ENCODE measurements around a stretch of chr12.

DNA sequence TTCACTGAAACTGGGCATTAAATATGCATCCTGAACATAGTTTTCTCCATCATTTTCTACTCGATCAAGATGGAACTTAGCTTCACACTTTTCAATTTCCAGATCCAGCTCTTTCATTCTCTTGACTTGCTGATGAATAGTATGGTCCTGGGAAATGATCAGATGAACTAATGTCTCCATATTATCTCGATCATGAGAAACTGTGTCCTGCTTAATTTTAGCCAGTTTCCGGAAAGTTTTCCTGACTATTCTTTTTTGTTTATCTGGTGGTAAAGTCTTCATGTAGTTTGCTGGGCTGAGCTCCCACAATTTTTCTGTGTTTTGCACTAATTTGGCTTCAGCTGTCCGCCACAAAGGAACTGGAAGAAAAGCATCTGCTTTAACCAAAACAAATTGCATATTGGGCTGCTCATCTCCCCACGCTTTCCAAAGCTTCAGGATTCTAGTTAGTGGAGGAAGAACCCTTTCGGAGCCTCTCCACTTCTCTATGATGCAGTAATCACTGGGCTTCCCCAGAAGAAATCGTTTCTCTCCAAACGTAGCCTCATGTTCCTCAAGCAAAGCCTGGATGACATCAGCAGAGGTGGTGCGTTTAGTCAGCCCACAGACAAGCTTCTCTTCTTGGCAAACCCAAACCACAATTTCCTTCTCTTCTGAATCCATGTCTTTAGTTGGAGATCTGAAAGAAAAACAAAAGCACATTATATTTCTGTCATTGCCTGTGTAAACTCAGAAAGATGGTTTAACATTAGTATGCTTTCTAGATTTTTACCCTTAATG is 30.7 kb downstream of the RASSF9 start:
- PRO-cap, result no peak
- RAMPAGE, long total RNA, 3 experiments, result no peak in any of the 3 experiments

DNA sequence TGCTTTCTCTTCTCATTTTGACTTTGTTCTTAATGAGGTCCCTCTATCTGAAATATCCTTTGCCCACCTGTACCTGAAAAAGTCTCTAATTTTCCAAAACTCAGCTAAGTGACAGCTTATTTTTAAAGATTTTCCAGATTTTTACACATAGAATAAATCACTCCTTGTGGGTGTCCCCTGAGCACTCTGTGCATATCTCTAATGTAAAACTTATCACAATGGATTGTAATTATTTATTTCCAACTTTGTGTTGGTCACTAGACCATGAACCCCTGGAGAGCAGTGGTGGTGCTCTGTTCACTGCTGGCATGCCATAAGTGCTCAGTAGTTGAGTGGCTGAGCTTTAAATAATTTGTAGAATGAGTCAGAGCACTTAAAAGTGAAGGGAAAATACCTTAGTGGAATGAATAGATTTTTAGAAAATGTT is 6.5 kb downstream of the MGAT4C start:
- PRO-cap, result no peak
- RAMPAGE, long total RNA, 3 experiments, result no peak in any of the 3 experiments

DNA sequence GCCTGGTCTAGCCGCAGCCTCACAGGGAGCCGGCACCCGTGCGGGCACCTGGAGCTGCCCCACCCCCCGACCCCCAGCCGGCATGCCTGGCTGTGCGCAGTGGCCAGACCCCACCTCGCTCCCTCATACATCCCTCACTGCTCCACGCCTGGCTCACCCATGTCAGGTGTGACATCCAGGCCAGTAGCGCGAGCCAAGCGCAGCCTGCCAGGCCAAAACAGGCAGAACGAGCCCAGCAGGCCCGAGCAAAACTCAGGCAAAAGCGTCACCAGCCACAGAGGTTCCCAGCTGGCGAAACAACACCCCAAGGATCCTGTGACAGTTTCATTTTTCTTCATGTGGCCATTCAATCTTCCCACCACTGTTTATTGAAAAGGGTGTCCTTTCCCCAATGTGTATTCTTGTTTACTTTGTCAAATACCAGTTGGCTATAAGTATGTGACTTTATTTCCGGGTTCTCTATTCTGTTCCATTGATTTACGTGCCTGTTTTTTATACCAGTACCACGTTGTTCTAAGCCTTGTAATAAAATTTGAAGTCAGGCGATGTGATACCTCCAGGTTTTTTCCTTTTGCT is 8.9 kb upstream of the MGAT4C start:
- PRO-cap, result no peak
- RAMPAGE, long total RNA, 3 experiments, result no peak in any of the 3 experiments

DNA sequence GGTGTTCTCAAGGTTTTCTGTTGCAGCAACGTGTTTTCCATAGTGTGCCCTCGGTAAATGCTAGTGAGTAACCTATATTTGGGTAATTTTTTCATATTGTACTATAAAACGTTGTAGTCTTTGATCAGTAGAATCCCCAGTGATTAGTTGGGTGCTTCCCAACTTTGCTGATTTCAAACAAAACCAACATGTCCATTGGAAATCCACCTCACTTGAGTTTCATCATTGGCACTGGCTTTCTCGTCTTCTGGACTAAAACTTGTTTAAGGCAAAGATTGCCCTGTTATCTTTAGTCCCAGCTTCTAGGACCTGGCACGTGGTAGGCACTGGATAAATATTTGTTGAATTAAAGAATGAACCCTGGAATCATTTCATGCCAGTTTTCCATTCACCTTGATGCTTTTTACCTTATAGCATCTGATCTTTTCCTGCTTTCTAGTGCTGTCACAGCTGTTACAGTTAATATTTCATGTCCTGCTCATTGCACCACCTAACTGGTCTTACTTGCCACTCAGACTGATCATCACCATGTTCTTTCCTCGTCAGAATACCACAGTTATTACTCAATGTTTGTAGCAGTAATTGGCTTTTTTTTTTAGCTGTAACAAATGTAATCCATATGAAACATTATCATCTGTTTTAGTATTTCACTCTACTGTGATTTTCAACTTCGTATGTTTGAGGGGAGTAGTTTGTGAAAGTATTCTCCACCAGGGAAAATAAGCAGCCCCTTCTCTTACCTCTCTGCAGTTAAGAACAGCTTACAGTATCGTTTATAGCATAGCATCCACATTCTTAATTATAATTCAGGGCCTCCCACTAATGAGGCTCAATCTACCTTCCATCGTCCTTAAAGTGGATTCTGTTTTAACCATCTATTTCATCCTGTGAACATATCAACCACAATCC is 1.2 kb downstream of the C12orf29 start:
- PRO-cap, result no peak
- RAMPAGE, long total RNA, 3 experiments, result no peak in any of the 3 experiments

DNA sequence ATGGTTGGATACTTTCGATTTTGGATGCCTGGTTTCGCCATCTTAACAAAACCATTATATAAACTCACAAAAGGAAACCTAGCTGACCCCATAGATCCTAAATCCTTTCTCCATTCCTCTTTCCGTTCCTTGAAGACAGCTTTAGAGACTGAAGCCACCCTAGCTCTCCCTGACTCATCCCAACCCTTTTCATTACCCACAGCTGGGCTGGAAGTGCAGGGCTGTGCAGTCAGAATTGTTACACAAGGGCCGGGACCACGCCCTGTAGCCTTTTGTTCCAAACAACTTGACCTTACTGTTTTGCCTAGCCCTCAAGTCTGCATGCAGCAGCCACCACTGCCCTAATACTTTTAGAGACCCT is 208.9 kb downstream of the KITLG start:
- PRO-cap, result no peak
- RAMPAGE, long total RNA, 3 experiments, result no peak in any of the 3 experiments

GRCh38 chr12:88579507-88579928 is 753 bp downstream of the KITLG start:
- PRO-cap, result no peak
- RAMPAGE, long total RNA, 3 experiments, result no peak in any of the 3 experiments

DNA sequence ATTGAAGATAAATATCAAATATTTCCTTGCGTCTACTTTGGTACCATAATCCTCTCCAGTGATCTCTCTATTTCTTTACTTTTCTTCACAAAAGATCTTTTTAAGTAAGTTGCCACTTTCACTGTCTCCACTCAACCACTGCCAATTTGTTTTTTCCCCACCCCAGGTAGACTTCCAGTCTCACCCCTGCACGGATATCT is 345.5 kb upstream of the KITLG start:
- PRO-cap, result no peak
- RAMPAGE, long total RNA, 3 experiments, result no peak in any of the 3 experiments

DNA sequence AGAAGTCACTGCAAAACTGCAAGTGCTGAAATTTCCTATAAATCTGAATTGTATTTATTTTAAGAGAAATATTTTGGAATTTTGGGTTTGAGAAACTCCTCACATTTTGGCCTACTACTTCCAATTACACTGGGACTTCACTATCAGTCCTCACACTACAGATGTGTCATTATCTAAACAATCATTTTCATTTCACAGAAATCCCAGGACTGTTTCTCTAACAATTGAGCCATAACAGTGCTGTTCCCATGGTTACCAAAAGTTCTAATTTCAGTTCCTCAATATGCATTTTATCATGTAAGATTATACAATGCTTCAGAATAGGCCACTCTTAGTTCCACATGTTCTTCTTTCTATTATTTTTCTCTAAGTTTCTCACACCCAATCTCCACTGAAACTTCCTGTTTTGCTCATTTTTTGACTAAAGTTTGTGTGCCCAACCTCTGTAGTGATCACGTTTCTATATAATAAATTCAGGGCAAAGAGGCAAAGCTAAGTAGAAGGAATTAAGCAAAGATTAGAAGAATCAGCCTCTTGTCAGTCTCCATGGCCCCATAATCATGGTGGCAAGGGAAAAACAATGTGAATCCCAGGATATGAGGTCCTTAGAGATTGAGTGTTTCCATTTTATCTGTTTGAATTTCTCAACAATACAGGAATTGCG is 185.8 kb downstream of the DUSP6 start:
- PRO-cap, result no peak
- RAMPAGE, long total RNA, 3 experiments, result no peak in any of the 3 experiments

DNA sequence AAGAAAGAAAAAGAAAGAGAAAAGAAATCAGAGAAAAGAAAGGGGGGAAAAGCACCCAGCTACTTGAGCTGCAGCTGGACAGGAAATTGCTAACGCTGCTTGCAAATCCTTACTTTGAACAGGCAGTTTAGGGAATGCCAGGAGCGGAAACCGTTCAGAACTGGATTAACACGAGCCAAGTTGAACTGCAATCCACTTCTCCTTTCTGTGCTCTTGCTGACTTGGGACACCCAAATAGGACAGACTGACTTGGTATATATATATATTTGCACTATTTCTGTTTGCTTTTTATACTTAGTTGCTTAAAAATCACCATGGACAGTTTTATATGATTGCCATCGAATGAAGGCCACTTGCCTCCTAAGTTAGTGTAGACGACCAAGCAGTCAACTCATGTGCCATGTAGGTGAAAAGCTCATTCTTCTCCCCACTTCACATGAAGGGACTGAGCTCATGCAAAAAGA is 5.5 kb downstream of the DUSP6 start:
- PRO-cap, result no peak
- RAMPAGE, long total RNA, 3 experiments, result no peak in any of the 3 experiments

- PRO-cap, result no peak
- RAMPAGE, long total RNA, 3 experiments, result no peak in any of the 3 experiments
Measured at GRCh38 chr12:89347383-89347890, 4.9 kb downstream of the DUSP6 start.

GRCh38 chr12:89350493-89351281 is 1.6 kb downstream of the DUSP6 start:
- PRO-cap, result no peak
- RAMPAGE, long total RNA, 3 experiments, result no peak in any of the 3 experiments

DNA sequence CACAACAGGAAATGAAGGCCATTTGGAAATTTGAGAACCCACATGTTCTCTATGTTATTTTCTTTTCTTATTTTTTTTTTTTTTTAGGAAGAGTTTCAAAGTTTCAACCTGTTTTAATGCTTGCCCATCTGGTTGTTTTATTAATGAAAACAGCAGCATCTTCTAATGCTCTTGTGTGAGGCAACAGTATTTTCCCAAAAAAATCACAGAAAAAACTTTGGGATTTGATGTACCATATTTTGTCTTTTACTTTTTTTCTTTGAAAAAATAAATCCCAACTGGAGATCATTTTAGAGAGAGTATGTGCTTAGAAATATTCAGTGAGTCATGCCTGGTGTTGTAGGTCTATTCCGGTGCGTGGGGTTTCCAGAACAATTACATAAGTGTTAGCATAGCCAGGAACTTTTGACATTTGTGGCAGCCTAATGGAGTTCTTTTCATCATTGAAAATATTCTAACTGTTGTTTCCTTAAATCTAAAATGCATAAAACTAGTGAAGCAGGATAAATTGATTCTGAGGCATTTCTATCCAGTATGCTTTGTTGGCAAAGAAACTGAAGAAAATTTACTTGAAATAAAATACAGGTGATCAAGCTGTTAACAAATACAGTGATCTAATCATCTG is 21.8 kb upstream of the DUSP6 start:
- PRO-cap, result no peak
- RAMPAGE, long total RNA, 3 experiments, result no peak in any of the 3 experiments

DNA sequence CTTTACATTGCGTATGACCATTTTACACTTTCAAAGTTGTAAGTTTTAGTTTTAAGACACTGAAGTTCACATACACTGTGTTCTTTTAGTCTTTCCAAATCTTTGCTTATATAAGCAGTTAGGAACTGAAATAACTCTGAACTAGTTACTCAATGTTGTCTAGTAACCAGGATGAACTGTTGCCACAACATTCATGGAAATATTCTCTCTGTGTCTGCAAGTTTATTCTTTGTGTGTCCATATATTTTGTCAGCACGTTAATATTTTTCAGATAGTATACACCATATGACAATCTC is 71.0 kb downstream of the GALNT4 start:
- PRO-cap, result no peak
- RAMPAGE, long total RNA, 3 experiments, result no peak in any of the 3 experiments

- PRO-cap, result no peak
- RAMPAGE, long total RNA, 3 experiments, result no peak in any of the 3 experiments
Measured at GRCh38 chr12:89634732-89635378, 73.8 kb downstream of the ATP2B1 start.

GRCh38 chr12:90980028-90980333 is 24.8 kb downstream of the EPYC start:
- PRO-cap, result no peak
- RAMPAGE, long total RNA, 3 experiments, result no peak in any of the 3 experiments

DNA sequence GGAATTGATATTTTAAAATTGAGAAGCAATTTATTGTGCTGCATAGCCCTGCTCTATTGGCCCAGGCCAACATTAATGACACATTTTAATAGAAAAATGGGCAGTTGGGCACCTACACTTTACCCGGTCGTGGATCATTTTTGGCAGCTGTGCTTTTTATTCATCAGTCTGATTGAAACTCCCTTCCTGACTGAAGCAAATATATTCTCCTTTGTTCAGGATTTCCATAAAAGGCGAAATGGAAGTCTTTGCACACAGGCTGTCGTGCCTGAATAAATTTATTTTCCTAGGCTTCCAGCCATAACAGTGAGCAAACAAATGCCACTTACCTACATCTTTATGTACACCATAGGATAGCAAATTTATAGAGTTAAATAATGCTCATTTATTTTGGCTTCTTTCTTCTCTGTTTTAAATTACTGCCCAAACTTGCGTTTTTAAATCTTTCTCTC is 480.7 kb upstream of the DCN start:
- PRO-cap, result no peak
- RAMPAGE, long total RNA, 3 experiments, result no peak in any of the 3 experiments

DNA sequence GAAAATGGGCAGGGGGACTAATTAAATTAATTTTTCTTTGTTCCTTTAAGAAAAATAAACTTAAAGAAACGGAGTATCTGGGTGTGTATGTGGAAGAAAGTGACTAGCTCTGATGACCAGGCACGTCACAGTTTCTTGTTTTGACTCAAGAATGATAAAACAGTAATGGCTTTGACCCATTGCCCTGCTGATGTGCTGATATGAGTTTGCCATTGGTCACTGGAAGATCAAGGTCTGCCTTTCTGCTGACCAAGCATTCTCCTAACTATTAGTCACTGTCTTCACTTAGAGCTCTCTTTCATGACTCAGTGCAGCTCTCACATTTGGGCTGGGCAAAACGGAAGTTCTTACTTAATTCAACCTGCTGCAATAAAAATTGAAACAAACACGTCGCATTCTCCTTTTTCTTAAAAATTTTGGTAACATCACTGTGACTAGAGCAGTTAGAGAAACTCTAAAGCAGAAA is 366.7 kb downstream of the BTG1 start:
- PRO-cap, result no peak
- RAMPAGE, long total RNA, 3 experiments, result no peak in any of the 3 experiments

- PRO-cap, result no peak
- RAMPAGE, long total RNA, 3 experiments, result no peak in any of the 3 experiments
Measured at GRCh38 chr12:91983076-91983299, 162.7 kb downstream of the BTG1 start.

DNA sequence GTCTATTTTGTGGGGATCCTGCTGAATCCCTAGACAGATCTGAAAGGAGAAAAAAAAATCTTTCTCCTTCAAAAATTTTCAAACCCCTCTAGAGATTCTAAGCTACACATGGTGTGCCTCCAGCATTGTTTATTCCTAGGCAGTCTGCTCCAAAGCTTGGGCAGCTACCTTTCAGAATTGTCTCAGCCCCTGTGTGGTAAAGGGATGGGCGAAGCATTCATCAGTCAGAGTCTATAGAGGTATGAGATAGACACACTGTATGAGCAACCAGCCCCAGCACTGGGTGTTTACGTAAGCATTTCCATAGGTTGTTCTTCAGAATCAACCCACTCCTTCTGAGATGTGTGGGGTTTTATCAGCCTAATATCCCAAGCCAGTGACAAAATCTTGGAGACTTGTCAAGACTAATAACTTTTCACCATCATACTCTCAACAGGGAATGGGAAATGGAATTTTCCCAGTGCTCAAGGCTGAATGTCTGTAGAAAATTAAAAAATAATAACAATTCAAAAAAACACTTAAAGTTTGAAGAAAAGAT is 98.3 kb downstream of the BTG1 start:
- PRO-cap, result no peak
- RAMPAGE, long total RNA, 3 experiments, result no peak in any of the 3 experiments

DNA sequence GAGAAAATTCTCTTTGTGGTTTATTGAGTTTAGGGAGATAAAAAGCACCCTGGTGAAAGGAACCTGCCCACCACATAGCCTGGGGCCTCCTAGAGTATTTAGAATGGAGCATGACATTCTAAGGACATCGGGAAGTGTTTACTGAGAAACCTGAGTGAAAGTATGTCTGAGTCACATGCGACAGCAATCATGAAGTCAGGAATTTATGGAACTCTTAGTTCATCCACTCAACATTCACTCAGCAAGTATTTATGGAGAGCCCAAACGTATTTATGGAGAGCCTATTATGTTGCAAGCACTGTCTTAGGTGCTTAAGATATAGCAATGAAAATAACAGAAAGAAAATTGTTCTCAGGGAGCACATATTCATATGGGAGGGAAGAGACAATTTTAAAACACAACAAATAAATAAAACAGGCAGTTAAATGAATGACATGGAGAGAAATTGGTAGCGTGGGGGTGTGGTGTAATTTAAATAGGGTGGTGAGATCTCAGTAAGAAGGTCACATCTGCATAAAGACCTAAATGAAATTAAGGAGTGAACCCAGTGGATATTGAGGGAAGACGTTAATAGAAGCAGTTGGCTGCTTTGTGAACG is 65.0 kb downstream of the BTG1 start:
- PRO-cap, result no peak
- RAMPAGE, long total RNA, 3 experiments, result no peak in any of the 3 experiments

Data from gastrocnemius medialis (tissue), 3 donors.